Cardiac muscle cell (in vitro differentiated cells and primary cell): ENCODE data around the genes FFAR3, GPR42 and ALKBH6.

DNA sequence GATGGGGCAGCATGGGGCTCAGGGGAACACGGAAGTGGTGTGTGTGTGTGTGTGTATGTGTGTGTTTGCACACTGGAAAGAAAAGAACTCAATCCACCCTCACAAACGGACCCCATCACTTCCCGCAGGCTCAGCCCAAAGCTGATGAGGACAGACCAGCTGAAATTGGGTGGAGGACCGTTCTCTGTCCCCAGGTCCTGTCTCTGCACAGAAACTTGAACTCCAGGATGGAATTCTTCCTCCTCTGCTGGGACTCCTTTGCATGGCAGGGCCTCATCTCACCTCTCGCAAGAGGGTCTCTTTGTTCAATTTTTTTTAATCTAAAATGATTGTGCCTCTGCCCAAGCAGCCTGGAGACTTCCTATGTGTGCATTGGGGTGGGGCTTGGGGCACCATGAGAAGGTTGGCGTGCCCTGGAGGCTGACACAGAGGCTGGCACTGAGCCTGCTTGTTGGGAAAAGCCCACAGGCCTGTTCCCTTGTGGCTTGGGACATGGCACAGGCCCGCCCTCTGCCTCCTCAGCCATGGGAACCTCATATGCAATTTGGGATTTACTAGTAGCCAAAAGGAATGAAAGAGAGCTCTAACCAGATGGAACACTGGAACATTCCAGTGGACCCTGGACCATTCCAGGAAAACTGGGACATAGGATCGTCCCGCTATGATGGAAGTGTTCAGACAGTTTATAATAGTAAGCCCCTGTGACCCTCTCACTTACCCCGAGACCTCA, 7.9 kb downstream of the FXYD3 start:
- RAMPAGE, long total RNA = no peak
- RRBS = no CpG with 5 or more reads among the region's 10 CpGs

GRCh38 chr19:35141684-35142262, 1.3 kb upstream of the FXYD7 start:
- RAMPAGE, long total RNA = no peak
- RRBS = no CpG with 5 or more reads among the region's 15 CpGs

DNA sequence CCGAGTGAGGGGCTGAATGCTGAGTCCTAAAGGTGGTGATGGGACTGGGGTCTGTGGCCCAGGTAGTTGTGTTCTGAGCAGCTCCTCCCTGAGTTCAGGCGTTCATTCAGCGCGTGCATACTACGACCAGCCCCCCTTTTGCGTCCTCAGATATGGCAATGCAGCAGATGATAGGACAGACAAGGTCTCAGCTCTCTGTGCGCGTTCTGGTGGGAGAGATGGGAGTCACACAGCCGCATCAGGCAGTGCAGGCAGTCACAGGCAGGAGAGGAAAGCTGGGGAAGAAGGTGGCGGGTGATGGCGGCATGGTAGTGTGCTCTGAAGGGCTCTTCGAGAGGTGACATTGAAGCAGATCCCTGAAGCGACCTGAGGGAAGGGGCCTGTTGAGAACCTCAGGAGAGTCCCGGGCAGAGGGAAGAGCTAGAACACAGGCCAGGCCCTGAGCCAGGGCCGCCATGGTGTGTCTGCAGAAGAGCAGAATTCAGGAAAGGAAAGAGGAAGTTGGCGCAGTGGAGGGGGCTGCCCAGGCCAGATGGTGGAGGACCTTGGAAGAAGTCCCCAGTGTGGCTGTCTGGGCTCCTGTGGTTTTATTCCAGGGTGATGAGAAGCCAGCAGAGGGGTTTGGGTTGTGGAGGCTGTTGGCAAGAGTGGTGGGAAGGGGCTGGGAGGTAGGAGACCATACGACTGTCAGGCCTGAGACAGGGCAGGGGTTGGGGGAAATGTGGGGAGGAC, 3.4 kb downstream of the USF2 start:
- RAMPAGE, long total RNA = no peak
- RRBS = no CpG with 5 or more reads among the region's 17 CpGs

DNA sequence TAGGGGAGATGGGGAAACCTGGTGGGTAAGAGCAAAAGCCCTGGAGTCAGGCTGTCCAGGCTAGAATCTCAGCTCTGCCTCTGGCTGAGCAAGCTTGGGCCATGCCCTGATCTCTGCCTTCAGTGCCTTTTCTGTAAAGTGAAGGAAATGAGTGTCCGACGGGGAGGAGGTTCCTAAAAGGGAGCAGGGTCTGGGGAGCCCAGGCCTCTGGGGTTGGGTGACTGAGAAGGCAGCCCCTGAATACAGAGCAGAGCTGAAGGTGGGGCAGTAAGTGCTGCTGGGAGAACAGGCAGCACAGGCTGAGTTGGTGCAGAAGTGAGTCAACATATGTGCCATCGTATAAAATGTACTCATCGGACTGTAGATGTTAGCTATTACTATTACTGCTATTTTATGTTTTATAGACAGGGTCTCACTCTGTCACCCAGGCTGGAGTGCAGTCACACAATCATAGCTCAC, 1.1 kb upstream of the HAMP start:
- RAMPAGE, long total RNA = no peak
- RRBS = no CpG with 5 or more reads among the region's 4 CpGs

GRCh38 chr19:35293401-35293686, 1.4 kb downstream of the MAG start:
- RAMPAGE, long total RNA = no peak
- RRBS = no CpG with 5 or more reads among the region's 7 CpGs

- RAMPAGE, long total RNA = no peak
- RRBS = no CpG with 5 or more reads among the region's 5 CpGs
Measured at GRCh38 chr19:35358297-35358538, at the start of gene FFAR3. Gene FFAR3 (plus strand): TSS chr19:35358460.

DNA sequence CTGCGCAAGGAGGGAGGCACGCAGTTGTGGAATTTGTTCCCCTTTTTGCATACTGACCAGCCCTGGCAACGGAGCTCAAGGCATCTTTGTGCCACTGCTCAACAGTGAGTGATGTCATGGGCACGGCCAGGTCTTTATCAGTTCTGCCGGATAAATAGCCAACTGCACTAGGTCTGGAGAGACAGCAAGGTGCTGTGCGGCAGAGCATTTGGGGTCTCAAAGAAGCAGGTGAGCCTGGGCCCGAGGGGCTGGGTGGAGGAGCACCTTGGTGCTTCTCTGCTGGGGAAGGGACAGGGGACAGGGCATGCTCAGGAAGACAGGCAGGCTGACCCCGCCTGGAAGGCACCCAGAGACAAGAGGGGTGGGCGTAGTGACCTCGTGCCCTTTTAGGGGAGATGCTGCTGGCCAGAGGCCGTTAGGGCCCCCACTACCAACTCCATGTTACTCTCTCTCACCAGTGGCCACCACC, at the start of gene GPR42:
Gene GPR42 (plus strand): TSS at position 178 of the 469 bp plus-strand sequence.
- RAMPAGE, long total RNA = no peak
- RRBS = no CpG with 5 or more reads among the region's 11 CpGs

- RAMPAGE, long total RNA = no peak
- RRBS = 4% methylated on average over 9 of the region's 21 CpGs
Measured at GRCh38 chr19:35495320-35495766, 5.1 kb upstream of the KRTDAP start.

- RAMPAGE, long total RNA = no peak
- RRBS = no CpG with 5 or more reads among the region's 10 CpGs
Measured at GRCh38 chr19:35550952-35551434, 5.6 kb downstream of the TMEM147 start.

DNA sequence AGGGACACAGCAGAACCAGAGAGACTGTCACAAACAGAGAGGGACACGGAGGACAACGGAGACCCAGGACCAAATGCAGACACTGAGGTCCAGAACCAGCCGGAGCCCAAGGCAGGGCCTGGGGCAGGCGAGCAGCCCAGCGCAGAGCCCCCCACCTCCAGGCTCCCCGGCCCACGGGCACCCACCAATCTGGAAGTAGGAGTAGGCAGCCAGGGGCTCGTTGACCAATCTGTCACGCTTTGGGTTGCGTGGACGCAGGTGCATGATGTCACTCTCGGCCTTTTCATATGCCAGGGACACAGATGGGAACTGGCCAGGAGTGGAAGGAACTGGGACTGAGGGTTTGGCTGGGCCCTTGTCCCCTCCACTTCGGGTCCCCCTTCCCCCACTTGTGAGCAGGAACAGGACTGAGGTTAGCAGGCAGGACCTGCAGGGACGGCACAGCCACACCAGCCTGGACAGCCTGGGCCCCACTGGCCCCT, 8.1 kb downstream of the TMEM147 start:
- RAMPAGE, long total RNA = no peak
- RRBS = 82% methylated on average over 4 of the region's 14 CpGs

- RAMPAGE, long total RNA = no peak
- RRBS = no CpG with 5 or more reads among the region's 57 CpGs
Measured at GRCh38 chr19:35557239-35558318, 5.9 kb downstream of the ATP4A start.

DNA sequence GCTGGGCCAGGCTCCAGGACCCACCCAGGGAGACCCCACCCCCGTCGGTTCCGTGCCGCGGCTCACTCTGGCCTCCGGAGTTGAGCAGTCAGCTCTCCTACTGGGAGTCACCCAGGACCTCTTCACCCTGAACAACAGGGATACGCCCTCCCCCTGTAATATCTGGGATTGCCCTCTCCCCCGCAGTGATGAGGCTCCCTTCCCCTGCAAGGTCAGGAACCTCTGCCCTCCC, 983 bp downstream of the HSPB6 start:
- RAMPAGE, long total RNA = no peak
- RRBS = no CpG with 5 or more reads among the region's 8 CpGs

DNA sequence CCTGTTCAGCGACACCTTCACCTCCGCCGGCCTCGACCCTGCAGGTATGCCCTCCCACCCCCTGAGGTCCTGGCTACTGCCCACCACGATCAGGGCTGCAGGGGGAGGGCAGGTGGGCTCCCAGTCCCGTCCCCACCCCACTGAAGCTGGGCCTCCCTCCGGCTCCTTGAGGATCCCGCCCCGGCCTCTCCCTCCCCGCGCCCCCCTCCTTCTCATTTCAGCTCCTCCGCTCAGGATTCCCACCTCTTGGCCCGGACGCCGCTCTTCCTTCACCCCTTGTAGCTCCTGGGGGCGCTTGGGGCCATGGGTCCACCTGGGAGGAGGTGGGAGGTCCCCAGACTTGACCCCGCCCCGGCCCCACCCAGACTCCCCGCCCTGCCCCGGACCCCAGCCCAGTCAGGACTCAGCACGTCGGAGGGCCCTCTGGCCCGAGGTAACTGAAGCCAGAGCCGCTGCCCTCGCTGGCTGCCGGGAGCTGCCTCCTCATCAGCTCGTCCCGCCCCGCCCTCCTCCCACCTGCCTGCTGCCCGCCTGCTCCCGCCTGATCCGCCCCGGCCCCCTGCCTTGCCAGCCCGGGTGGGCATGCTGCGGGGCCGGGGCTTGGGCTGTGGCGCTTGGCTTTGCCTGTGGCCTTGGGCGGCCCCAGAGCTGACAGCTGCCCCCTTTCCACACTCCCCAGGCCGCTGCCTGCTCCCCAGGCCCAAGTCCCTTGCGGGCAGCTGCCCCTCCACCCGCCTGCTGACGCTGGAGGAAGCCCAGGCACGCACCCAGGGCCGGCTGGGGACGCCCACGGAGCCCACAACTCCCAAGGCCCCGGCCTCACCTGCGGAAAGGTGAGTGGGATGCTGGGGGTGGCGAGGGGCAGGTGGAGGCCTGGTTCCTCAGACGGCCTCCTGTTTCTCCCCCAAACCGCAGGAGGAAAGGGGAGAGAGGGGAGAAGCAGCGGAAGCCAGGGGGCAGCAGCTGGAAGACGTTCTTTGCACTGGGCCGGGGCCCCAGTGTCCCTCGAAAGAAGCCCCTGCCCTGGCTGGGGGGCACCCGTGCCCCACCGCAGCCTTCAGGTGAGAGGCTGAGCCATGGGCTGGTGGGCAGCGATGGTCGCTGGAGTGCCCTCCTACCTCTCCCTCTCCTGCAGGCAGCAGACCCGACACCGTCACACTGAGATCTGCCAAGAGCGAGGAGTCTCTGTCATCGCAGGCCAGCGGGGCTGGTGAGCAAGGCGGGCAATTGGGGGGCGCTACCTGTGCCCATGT, 9.3 kb downstream of the ARHGAP33 start:
- RAMPAGE, long total RNA = no peak
- RRBS = 70% methylated on average over 26 of the region's 66 CpGs

GRCh38 chr19:35811469-35812056, 1.1 kb downstream of the PRODH2 start:
- RAMPAGE, long total RNA = no peak
- RRBS = no CpG with 5 or more reads among the region's 8 CpGs

GRCh38 chr19:35843662-35844252, 8.5 kb downstream of the NPHS1 start:
- RAMPAGE, long total RNA = no peak
- RRBS = 5% methylated on average over 3 of the region's 26 CpGs

DNA sequence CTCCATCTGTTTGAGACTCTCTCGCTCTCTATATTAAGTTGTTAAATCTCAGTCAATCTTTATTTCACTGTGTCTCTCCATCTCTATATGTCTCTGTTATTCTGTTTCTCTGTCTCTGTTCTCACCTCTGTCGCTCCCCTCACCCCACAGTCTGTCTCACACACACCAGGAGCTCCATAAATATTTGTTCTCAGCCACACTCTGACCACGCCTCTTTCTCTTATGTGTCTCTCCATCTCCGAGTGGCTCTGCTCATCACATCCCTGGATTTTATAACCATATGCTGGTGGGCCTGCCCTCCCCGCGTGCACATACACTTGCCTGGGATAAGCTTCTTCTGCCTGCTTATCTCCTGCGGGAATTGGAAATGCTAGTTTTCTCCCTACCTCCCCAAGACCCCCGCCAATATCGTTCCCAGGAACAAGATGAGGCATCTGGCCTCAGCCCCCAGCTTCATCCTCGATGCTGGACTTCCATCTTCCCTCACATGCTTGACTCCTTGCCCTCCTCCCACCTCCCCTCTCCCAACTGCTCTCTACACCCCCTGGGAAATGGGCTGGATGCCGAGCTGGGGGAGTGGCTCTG, 2.0 kb upstream of the KIRREL2 start:
- RAMPAGE, long total RNA = no peak
- RRBS = no CpG with 5 or more reads among the region's 11 CpGs

DNA sequence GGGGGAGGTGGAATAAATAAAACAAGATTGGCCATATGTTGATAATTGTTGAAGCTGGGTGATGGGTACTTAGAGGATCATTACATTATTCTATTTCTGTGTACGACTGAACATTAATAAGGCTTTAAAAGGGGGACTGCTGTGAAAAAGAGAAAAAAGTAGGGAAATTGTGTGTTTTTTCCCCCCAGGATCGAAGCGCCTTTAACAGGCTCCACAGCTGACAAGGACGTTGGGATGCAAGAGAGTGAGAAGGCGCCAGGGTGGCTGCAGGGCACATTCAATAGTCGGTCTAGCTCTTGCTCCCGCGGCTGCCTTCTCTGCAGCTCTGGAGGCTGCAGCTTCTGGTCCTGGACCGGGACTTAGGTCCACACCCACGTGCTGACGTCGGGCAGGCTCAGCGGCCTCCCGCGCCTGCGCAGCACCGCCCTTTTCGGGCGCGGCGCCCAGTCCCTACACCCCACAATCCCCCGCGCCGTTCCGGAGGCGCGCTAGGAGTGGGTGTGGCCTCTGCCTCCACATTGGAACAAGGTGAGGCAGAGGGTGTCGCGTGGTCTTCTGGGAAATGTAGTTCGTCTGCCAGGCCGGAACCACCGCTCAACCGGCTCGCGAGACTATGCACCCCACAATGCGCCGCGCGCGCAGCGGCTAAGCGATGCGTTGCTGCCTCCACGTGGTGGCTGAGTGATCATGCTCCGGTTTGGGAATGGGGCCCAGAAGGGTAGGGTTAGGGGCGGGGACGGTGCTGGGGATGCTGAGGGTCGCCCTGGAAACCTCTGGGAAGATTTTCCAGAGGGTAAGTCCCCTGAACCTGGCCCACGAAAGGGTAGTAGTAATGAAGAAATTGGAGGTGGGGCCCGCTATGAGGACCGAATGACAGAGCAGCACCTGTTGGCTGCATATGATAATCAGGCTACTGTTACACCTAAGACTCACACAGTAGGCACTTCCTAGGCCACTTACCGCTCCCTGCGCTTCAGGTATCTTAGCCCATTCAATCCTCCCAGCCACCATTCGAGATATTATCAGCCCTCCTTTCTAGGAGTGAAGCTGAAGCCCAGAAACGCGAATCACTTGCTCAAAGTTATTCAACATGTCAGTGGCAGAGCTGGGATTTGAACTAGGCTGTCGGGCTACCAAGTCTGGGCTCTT, 4.7 kb upstream of the LRFN3 start:
- RAMPAGE, long total RNA = no peak
- RRBS = under 1% methylated on average over 13 of the region's 57 CpGs

DNA sequence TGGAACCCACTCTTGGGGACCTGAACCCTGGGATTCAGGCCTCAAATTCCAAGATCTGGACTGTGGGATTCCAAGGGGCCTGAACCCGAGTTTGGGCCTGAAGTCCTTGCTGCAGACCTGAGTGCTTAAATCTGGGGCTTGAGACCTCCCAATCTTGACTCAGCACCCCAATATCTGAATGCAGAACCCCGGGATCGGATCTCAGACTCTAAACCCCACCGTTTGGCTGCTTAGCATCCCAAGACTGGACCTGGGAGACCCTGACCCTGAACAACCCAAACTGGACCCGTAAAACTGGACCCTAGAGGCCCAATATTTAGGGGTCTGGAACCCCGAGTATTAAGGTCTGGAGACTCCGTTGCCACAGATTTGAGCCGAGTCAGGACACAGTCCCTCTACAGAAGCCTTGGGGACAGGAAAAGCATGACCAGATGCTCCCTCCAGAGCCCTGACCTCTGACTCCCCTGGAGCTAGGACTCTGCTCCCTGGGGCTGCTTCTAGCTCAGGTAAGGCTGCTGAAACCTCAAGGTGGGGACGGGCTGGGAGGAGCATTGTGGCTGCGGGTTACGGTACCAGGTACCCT, 967 bp downstream of the LRFN3 start:
- RAMPAGE, long total RNA = no peak
- RRBS = no CpG with 5 or more reads among the region's 11 CpGs

DNA sequence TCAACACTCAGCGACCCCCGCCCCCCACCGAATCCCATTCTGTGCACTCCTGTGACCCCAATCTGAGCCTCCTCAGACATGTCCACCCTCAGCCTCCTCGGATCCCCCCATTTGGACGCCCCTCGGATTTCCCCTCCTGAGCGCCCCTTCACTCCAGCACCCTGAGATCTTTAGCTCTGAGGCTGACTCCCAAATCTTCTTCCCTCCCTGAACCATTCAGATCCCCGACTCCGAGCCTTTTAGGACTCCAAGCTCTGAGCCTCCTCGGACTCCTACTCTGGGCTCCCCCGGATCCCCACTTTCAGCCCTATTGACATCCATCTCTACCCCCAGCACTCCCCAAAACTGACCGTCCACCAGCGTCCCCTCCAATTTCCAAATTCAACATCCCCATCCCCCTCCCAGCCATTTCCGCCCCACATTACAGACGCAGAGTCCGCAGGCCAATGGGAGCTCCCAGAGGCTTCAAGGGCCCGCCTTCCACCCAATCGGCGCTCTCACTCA, at the start of gene ALKBH6:
Gene ALKBH6 (minus strand): TSS at position 389 of the 504 bp plus-strand sequence.
- RAMPAGE, long total RNA = start-site peak on the minus strand centred at position 389 of the sequence, 29 bp wide, 198 and 21 reads in 2 replicates
- RRBS = no CpG with 5 or more reads among the region's 19 CpGs

GRCh38 chr19:36127754-36128847, 11.8 kb upstream of the CAPNS1 start:
- RAMPAGE, long total RNA = no peak
- RRBS = 3% methylated on average over 25 of the region's 59 CpGs